Peritoneum (tissue), 1 donor: ENCODE results near the genes MEST and COPG2.

- PRO-cap = no peak
Measured at GRCh38 chr7:130236230-130236650, 28.6 kb downstream of the SSMEM1 start.

DNA sequence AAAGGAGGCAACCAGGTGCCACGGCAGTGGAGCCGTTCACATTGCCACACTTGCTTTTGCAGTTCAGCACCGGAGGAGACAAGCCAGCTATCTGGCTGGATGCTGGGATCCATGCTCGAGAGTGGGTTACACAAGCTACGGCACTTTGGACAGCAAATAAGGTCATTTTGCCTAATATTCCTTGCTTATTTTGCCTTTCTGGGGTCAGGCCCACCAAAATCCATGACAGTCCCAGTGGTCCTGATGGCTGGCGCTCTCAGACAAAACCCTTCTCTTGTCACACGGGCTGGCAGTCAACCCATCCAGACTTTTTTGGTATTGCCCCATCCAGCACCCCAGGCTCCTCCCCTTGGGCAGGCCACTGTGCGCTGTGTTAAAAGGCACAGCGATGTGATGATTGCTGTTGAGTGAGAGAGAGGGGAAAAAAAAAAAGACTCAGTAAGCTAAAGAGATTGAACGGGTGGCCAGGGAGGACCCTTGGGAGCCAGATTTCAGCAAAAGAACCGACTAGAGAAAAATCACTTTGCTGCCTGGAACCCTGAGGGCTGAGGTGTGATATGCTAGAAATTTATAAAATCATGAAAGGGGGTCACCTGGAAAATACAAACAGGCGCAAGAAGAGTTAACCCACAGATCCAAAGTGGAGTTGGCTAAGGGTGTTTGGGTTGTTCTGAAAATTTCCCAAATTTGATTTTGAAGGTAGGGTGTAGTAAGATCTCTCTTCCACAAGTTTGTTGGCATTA is 8.6 kb downstream of the CPA2 start:
- PRO-cap = no peak

DNA sequence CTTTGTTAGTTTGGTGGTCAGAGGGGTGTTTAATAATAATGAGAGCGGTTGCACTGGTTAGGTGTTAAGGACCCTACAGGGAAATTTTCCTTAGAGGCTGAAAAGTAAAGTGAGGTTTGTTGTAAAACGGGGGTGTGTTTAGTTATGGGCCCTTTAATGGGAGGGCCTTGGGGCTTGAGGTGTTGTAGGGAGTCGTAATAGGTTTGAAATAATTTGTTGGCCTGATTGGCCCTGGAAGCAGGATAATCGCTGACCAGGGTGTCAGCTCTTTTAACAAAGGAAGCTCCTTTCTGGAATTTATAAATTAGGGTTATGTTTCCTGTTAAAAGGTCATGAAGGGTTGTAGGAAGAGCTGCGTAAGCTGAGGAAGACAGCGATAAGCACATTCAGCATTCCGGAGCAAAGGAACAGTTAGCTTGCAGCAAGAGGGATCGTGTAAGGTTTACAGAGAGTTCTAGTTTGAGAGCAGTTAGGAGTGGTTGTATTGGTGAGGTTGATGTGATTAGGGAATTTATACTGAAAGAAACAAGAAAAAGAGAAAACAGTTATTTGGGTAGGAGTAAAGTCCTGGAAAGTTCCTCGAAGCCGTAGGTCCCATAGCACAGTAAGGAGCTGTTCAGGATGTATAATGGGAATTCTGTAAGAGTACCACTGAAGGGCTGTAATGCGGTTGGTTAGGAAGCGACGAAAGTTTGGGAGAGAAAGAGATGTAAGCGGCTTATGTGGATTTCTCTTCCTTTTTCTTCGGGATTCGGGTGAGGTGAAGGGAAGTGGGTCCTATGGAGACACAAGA is 21.4 kb downstream of the CPA4 start:
- PRO-cap = no peak

GRCh38 chr7:130430692-130431209 is 10.1 kb downstream of the CEP41 start:
- PRO-cap = no peak

GRCh38 chr7:130491588-130492825 is at the start of gene MEST:
Gene MEST (plus strand): TSS chr7:130492085.
- PRO-cap = no peak

- PRO-cap = unidirectional peak, plus-strand start at chr7:130535328
Measured at GRCh38 chr7:130534670-130535560, 43.0 kb downstream of the MEST start.

- PRO-cap = no peak
Measured at GRCh38 chr7:130668058-130669282, at the start of gene COPG2. Gene COPG2 (minus strand): TSS chr7:130668748.

DNA sequence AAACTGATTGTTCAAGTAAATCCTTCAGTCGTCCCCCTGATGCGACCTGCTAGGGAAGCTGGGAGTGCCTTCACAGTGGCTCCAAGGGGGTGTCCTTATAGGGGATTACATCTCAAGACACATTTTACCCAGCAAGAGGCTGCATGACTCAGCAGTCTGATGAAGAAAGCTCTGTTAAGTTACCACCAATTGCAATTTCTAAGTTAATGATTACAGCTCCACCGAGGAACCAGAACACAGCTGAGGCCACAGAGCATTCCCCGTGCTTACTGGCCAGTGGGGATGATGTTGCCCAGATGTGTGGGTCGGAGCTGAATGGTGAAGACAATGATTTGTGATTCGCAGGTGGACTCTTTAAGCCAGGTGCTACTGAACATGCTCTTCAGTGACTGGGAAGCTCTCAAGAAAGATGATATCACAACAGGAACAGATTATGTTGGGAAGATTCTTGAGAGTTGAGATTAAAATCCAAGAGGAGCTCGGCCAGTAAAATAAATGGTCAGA is 151.1 kb upstream of the KLF14 start:
- PRO-cap = no peak

DNA sequence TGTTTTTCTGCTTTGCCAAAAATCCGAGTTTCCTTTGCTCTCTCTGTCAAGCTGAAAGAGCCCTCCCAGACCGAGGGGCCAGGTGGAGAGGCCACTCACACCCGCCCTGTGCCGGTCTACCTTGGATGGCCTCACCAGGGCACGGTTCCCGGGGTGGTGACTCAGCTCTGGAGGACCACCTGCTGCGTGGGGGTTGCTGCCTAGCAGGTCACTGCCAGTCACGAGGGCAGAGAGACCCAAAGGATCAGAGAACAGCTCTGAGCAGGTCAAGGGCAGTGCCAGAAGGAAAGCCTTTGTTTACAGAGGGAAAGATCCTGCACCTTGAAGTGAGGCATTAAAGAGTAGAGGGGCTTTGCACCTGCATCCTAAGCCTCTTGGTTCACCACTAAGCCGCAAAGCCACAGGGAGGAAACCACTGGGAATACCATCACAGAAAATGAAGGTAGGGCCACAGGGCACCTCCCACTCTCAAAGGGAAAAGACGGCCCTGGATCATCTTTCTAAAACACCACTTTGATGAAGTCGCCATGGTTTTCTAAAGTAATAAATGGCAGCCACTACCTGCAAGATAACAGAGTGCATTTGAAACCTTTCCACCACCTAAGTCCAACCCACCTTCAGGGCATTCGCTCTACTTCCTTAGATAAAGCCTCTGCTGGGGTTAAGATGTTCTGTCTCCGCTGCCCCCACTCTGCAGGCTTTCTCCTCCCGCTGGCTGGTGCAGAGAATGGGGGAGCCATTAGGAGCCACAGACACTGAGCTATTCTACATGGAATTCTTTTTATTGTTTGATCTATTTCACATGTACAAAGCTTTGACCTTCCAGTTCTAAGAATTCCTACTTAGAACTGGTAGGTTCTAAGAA is 160.4 kb upstream of the KLF14 start:
- PRO-cap = no peak

DNA sequence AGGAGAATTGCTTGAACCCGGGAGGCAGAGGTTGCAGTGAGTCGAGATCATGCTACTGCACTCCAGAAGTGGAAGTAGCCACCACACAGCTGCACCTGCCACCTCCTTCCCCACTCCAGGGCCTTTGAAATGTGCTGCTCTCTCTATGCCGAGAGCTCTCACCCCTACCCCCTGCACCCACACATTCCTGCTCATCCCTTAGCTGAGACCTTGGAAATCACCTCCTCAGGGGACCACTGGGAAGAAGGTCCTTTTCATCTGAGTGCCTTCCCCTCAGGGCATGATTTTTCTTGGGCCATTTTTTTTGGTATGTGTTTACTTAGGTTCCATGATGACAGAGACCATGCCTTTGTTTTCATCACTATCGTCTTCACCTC is 166.4 kb upstream of the KLF14 start:
- PRO-cap = no peak

GRCh38 chr7:130921007-130922327 is 187.5 kb upstream of the KLF14 start:
- PRO-cap = no peak

DNA sequence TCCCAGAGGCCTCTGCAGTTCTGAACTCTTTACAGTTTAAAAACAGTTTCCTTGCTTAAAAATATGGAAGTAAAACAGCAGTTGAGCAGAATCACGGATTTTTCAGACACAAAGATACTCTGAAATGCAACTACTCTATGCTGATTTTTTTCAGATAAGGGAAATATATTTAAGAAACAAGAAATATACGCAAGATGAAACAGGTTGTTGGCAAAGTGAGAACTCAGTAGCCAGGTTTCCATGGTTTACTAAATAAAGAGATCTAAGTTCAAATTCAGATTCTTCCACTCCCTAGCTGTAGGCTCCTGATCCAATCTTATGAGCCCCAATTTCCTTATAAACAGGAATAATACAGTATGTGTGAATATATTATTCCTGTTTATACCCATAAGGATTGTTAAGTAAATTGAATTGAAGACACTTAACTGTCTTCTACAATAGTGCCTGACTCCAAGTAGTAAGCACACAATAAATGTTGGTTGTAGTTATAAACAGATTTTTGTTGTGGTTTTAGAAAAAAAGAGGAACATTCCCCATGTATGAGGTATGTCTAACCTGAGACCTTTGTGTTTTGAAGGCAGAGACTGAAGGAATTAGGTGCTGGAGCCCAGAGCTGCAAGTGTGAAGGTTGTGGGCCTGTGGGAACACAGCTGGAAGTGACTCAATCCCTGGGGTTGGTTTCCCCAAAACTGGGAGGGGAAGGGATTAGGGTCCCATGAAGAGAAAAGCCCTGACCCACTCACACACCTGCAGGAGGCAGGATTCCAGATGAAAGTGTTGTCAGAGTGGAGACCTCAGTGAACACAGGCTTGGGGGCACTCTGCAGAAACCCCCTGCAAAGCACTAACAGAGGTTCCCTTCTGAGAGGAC is 264.9 kb upstream of the KLF14 start:
- PRO-cap = no peak

DNA sequence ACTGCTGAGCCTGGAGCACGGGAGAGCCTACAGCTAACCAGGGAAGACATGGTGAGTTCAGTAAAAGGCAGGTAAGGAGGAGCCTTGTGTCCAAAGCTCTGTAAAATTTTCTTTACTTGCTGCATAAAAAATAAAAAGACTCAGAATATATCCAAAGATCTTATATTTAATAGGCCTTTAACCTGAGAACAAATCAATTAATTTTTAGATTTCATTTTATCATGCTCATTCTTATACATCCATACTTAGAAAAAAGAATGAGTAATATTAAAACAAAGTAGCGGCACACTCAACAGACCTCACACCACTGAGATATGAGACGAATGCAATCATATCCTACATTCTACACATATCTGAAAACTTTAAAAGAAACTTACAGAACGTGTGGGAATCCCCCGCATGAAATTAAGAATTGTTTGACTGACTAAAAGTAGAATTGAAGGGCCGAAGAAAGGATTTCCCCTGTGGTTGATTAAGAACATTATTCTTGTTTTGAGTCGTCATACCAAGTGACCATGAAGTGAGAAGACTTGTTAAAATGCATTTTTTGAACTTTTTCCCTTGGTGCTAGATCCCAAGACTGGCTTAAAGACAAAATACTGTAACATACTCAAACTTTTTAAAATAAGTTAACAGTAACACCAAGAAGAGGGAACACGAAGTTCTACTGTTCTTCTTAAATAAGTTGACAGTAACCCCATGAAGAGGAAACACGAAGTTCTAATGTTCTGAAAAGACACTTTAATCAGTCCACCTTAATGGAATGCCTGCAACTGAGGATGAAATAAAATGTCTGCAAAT is 296.2 kb upstream of the MKLN1 start:
- PRO-cap = no peak

GRCh38 chr7:131046633-131047425 is 280.8 kb upstream of the MKLN1 start:
- PRO-cap = no peak

- PRO-cap = no peak
Measured at GRCh38 chr7:131047880-131048481, 279.7 kb upstream of the MKLN1 start.

DNA sequence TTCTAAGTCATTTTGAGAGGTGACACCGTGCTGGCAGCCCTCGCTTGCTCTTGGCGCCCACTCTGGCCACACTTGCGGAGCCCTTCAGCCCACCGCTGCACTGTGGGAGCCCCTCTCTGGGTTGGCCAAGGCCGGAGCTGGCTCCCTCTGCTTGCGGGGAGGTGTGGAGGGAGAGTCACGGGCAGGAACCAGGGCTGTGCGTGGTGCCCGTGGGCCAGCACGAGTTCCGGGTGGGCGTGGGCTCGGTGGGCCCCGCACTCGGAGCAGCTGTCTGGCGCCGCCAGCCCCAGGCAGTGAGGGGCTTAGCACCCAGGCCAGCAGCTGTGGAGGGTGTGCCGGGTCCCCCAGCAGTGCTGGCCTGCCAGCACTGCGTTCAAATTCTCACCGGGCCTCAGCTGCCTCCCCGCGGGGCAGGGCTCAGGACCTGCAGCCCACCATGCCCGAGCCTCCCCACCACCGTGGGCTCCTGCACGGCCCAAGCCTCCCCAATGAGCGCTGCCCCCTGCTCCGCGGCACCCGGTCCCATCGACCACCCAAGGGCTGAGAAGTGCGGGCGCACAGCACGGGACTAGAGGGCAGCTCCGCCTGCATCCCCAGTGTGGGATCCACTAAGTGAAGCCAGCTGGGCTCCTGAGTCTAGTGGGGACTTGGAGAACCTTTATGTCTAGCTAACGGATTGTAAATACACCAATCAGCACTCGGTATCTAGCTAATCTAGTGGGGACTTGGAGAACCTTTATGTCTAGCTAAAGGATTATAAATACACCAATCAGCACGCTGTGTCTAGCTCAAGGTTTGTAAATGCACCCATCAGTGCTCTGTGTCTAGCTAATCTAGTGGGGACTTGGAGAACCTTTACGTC is 268.9 kb upstream of the MKLN1 start:
- PRO-cap = no peak

DNA sequence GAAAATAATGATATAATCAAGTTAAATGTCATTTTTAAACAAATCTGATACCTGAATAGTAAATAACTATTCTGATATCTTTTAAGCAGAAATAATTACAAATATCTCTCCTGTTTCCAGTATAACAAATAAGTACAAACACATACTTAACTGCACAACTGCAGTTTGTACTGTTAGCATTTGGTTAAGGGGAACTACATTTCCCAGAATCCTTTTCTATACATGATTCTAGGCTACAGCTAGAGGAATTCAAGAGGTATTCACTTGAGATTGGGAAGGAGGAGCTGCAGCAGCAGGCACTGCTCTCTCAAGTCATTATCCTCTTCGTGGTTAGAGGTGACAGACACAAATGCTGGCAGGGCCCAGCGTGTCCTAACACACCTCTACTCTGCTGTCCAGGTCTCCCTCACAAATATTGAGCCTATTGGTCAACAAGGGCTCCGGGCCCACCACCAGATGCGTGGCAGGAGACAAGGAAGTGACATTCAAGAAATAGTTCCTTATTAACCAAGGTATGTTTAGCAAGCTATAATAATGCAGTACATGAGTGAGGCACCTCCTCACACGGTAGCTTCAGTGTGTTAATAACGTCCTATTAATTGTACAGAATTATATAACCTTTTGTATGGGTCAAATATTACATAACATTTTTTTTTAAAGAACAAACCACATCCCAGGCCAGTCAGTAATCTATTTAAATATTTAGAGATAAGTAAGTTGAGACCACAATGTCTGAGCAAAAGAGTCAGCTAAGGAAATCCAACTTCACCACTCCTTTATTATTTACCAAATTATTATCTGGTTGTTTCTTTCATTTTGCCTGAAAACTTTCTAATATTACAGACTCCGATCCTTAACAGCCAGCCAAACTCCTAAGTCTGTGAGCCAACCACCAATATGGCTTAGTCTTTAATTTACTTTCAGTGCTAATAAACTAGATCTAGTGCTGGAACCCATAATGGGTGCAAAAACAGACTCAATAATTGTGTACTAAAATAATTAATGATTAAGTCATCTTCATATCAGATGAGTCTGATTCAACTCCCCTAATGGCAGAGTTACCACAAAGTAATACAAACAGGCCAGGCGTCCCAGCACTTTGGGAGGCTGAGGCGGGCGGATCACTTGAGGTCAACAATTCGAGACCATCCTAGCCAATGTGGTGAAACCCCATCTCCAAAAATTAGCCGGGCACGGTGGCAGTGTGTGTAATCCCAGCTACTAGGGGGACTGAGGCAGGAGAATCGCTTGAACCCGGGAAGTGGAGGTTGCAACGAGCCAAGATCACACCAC is 254.7 kb upstream of the MKLN1 start:
- PRO-cap = unidirectional peak, plus-strand start at position 263 of the sequence

DNA sequence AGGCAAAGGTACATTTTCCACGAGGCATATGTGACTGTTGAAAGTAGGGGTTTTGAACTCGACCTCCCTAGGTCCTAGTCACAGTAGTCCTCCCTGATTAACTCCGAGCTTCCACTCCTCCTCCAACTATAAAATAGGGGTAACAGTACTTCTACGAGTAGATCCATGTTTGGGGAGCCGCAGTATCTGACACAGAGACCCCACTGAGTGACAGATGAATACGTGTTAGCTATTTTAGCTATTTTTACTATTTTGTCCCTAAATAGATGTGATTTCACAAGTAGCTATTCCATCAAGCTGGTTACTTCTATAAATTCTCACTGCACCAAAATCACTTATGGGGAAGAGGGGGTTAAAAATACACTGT is 222.6 kb upstream of the MKLN1 start:
- PRO-cap = no peak

- PRO-cap = no peak
Measured at GRCh38 chr7:131108513-131108922, 219.2 kb upstream of the MKLN1 start.

DNA sequence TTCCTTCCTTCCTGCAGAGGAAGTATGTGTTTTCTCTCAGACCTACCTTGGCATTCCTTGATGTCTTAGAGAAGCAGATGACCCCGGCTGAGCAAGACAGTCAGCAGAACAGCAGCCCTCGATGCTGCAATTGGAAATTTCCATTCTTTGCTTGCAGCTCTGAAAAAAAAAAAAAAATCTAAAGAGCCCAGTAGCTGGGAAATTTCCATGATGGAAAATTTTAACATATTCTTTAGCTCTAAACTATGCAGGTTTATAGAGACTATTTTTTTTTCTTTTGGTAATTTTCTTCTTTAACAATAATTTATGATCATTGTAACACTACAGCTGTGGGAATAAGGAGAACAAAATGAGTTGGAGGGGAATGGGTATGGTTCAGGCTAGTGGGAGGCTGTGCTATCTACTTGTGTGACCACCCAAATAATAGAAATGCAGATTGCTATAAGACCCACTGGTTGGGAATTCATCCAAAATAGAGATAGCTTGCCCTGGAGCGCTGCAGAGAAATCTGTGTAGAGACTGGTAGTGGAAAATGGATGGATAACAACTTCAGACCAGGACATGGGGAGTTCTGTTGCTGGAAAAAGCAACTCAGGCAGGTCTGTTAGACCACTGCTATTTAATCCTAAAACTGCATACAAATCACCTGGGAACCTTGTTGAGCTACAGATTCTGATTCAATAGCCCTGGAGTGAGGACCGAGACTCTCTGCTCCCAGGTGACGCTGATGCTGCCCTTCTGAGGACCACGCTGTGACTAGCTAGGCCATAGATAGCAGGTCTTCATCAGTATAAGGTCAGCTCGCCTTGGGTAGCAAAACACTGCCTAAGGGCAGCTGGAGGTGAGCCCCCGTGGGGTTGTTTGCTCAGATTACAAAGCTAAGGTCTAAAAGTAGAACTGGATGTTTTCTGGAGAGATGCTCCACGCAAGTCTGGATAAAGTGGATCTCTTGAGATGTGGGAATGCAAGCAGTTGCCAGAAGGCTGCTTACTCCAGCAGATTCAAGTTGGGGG is 137.1 kb upstream of the MKLN1 start:
- PRO-cap = no peak